ENCODE measurements around the genes FAM200B and FGFBP2.

DNA sequence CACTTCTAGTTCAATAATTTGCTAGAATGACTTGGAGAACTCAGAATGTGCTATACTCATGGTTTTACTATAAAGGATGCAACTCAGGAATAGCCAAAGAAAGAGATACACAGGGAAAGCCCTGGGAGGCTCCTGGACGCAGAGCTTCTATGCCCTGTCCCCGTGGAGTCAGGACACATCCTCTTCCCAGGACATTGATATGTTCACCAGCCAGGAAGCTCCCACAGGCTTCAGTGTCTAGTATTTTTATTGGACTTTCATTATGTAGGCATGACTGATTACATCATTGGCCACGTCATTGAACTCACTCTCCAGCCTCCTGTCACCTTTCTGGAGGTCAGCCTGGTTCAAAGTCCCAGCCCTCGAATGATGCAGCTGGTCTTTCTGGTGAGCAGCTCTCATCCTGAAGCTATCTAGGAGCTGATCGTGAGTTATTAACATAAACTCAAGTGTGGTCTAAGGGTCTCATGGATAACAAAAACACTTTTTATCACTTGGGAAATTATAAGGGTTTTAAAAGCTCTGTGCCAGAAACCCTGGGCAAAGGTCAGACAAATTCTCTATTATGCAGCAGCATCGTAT is 104.1 kb downstream of the CPEB2 start:
- RRBS = no CpG with 5 or more reads among the region's 6 CpGs
CAGE:
- cytosol, long polyA plus RNA = no peak
- long polyA plus RNA = no peak
- nucleus, long polyA plus RNA = no peak

DNA sequence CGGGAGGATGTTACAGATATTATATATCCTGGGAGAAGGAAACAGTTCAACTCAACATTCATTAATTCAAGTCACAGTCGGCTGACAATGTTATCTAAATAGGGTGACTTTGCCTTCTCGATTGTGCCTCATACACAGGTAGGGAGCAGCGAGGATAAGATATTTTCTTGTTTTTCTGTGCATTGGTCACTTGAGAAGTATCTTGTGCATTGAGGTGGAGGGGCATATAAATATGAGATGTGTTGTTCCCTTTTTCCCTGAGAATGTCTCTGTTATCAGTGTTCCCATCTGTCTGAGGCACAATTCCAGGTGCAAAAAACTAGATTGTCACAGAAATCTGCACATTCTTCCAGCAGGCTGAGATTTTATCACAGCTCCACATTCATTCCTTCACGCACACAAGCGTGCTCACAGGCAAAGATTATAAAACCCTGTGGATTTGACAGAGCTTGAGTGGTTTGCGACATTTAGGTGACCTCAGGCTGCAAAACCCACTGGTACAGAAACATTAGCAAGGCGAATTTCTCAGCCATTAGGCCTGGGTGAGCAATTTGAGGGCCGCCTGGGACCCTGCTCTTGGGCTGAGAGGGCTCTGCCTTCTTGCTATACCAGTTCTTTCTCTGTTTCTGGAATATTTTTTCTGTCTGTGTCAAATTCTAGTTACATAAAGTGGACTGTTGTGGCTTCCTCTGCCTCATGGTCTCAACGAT is 86.9 kb upstream of the C1QTNF7 start:
- RRBS = no CpG with 5 or more reads among the region's 10 CpGs
CAGE:
- cytosol, long polyA plus RNA = no peak
- long polyA plus RNA = no peak
- nucleus, long polyA plus RNA = no peak

DNA sequence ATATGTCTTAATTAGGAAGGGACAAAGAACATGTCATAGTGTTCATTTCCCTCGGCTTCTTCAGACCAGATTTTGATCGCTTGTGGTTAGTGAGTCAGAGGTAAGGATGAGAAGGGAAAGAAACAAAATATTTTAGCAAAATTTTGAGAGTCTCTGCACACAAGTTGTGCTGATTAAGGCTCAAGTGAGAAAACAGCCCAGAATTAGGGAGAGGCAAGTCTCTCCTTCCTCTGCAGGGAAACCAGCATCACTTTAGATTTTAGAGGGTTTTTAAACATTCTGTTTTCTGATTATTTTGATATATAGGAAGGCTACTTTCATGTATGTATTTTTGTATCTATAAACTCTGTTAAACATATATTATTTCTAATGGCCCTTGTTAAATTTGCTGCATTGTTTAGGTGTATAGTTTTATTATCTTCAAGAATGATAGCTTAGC is 58.8 kb upstream of the C1QTNF7 start:
- RRBS = no CpG with 5 or more reads among the region's 2 CpGs
CAGE:
- cytosol, long polyA plus RNA = no peak
- long polyA plus RNA = no peak
- nucleus, long polyA plus RNA = no peak

- RRBS = no CpG with 5 or more reads among the region's 5 CpGs
CAGE:
- cytosol, long polyA plus RNA = no peak
- long polyA plus RNA = no peak
- nucleus, long polyA plus RNA = no peak
Measured at GRCh38 chr4:15419893-15420608, 7.8 kb upstream of the C1QTNF7 start.

GRCh38 chr4:15602378-15602752 is 52.8 kb downstream of the FBXL5 start:
- RRBS = no CpG with 5 or more reads among the region's 4 CpGs
CAGE:
- cytosol, long polyA plus RNA = no peak
- long polyA plus RNA = no peak
- nucleus, long polyA plus RNA = no peak

GRCh38 chr4:15659663-15660428 is 4.7 kb upstream of the FBXL5 start:
- RRBS = no CpG with 5 or more reads among the region's 5 CpGs
CAGE:
- cytosol, long polyA plus RNA = no peak
- long polyA plus RNA = no peak
- nucleus, long polyA plus RNA = no peak

DNA sequence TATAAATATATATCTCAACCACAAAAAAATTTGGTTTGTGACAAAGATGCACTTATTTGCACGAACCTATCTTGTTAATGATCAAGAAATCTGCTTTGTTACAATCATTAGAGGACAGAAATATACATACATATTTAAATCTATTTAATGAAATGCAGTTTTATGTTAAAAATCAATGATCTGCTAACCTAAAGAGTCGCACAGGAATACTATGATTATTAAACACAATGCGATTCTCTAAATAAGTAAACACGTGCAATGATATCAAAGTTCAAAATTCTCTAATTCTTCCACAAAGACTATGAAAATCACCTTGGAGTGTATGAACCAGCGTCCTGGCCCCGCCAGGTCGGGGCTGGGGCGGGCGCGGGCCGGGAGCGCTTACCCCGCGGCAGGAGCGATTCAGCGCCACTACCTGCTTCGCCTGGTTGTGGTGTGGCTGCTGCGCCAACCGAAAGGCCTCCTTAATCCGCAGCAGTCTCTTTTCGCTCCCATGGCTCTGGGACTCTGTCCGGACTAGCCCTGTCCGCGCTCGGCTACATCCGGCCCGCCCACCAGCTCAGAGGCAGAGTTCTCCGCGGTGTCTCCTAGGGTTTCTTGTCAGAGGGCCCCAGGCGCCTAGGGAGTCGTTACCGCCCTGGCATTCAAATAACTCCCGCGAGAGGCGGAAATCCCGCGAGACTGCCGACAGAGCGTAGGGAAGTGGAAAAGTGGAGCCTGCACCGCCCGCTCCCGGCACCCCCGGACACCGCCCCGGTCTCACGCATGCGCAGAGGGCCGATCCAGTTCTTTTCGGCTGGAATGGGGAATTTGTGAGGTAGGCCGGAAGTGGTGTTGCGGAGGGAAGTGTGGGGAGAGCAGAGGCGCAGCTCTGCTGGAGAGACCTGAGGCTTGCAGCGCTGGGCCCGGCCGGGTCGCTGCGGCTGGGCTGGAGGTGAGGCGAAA is at the start of gene FAM200B:
Gene FAM200B (plus strand): TSS at position 860 of the 945 bp plus-strand sequence.
- RRBS = 2% methylated on average over 13 of the region's 58 CpGs
CAGE:
- cytosol, long polyA plus RNA = no peak
- long polyA plus RNA = no peak
- nucleus, long polyA plus RNA = start-site peak on the minus strand centred at position 548 of the sequence, 83 bp wide, 45 and 21 reads in 2 replicates

DNA sequence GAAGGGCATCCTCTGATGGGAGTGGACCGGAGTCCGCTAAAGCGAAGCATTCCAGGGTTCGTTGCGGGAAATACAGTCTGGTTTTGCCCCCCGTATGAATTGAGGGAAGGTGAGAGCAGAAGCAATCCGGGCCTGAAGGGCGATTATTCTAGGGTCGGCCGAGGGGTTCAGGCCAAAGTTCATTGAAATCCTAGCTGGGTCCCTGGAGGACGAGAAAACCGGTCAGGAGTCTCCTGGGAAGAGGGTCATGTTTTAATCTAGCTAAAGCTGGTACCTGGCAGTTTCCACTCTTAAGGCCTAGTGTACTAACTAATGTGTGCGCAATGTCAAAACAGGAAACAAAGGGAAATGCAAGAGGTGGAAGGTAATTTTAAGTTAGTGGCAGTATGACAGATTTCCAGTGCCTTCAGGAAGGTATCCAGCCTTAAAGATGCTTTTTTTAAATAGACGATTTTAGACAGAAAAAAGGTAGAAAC is 324 bp downstream of the FAM200B start:
- RRBS = 2% methylated on average over 10 of the region's 14 CpGs
CAGE:
- cytosol, long polyA plus RNA = no peak
- long polyA plus RNA = no peak
- nucleus, long polyA plus RNA = no peak

DNA sequence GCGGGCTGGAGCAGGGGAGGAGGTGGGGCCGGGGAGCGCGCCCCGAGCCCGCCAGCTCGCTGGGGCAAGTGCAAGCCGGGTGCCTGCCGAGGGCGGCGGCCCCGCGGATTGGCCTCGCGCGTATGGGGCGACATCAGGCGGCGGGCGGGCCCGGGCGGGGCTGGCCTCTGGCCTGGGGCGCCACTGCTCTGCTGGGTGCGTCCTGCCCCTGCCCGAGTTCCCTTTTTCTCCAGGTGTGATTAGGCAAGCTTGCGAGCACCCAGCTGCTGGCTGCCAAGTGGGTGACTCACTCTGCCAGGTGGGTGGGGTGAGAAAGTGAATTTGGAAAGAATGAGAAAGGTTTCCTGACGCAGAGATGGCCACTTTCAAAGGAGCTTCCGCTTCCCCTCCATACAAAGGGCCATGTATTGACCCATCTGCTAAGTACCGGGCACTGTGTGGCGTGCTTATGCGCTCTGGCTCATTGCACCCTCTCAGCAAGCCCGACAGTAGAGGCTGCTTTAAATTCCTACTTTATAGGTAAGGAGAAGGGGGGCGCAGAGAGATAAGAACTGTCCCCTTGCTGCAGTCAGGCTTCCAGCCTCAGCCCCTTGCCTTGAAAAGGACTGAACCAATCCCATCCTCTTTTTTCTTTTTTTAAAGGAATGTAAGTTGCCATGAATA is 32.4 kb downstream of the FGFBP1 start:
- RRBS = 96% methylated on average over 19 of the region's 33 CpGs
CAGE:
- cytosol, long polyA plus RNA = no peak
- long polyA plus RNA = no peak
- nucleus, long polyA plus RNA = no peak

DNA sequence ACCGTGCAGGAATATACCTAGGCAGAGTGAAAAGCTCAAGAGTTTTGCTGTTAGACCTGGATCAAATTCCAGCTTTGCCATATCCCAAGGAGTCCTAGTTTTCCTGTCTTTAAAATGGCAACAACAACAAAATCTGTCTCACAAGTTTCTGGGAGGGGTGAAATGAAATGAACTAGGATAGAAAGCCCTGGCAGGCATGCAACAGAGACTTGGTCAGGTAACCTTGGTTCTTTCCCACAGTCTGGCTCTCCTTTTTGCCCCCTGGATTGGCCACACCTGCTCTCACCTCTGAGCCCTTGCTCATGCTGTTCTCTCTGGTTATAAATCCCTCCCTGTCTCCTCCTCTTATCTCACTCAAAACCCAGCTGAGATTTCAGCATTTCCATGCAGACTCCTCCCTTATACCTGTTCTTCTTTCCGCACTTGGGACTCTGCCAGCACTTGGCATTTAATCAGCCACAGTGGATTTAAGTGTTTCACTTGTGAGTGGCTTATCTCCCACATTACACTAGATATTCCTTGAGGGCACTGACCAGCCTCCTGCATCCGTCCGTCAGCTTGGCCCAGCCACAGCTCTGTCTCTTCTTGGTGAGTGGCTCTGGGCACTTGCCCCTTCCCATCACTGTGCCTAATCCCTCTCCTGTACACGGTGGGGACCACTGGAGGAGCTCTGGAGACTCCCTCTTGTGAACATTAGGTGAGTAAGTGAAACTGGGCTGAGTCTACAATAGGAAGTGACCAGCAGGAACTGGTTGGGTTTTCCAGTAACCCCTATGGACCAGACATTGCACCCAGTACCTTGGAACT is 20.1 kb downstream of the FGFBP1 start:
- RRBS = no CpG with 5 or more reads among the region's 5 CpGs
CAGE:
- cytosol, long polyA plus RNA = no peak
- long polyA plus RNA = no peak
- nucleus, long polyA plus RNA = no peak

- RRBS = no CpG with 5 or more reads among the region's 21 CpGs
CAGE:
- cytosol, long polyA plus RNA = no peak
- long polyA plus RNA = no peak
- nucleus, long polyA plus RNA = no peak
Measured at GRCh38 chr4:15962634-15963588, at the start of gene FGFBP2. FGFBP2 (minus strand) TSS chr4:15963175.

- RRBS = no CpG with 5 or more reads among the region's 3 CpGs
CAGE:
- cytosol, long polyA plus RNA = no peak
- long polyA plus RNA = no peak
- nucleus, long polyA plus RNA = no peak
Measured at GRCh38 chr4:16032898-16033259, 50.9 kb downstream of the PROM1 start.

DNA sequence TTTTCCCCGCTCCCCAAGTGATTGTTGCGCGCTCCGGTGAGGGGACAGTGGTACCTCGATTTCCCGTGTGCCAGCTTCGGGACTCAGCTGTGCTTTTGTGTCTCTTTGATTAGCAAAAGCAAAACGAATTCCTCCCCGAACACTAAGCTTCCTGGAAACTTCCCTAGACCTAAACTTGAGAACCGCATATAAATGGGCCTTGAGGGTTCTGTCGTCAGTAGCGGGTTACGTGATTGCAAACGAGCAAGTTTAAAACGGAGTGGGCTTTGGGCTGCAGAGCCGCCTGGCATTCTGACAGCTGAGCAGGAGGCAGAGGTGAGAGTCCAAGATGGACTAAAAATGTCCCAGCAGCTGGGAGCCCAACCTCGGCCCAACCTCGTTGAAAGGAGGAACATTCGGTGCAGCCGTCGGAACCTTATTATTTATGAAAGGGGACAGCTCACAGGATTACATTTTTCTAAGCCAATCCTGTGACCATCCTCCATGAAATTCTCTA is 1.2 kb upstream of the TAPT1 start:
- RRBS = no CpG with 5 or more reads among the region's 21 CpGs
CAGE:
- cytosol, long polyA plus RNA = no peak
- long polyA plus RNA = no peak
- nucleus, long polyA plus RNA = no peak

GRCh38 chr4:16237237-16238202 is 11.2 kb upstream of the TAPT1 start:
- RRBS = no CpG with 5 or more reads among the region's 12 CpGs
CAGE:
- cytosol, long polyA plus RNA = no peak
- long polyA plus RNA = no peak
- nucleus, long polyA plus RNA = no peak

DNA sequence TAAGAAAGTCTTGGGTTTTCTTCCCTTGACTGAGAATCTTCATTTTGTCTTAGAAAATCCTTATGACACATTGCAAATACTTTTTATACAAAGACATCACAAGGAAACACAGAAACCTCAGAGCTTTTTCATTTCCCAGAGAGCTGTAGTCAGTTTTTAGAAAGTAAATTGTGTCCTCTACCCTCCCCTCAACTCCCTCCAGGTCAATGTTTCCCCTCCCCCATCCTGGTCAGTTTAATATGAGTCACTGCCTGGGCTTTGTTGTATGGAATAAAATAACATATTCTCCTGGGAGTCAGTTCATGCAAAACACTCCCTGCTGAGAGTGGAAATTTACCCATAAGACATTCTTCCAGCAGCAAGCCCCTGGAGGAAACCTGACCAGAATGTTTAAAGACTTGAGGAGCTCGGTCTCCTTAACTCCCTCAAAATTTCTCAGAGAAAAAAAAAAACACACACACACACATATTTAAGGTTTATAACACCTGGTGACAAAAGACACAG is 270.1 kb upstream of the LDB2 start:
- RRBS = no CpG with 5 or more reads among the region's 1 CpG
CAGE:
- cytosol, long polyA plus RNA = no peak
- long polyA plus RNA = no peak
- nucleus, long polyA plus RNA = no peak

DNA sequence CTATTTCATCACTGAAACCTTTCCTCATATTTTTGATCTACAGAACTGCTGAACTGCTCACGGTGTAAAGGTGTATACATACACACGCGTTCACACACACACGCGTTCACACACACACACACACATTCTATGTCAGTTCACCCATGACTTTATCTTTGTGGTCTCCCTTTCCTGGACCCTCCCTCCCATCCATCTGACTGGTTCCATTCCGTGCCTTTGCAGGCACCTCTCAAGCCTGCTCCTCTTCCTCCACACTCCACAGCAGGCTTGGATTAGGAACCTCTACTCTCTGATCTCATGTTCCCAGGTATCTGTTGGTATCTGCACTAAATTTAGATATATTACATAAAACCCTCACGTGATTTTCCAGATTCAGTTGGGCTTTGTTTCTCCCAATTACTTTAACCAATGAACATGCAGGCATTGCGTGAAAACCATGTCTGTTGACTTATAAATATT is 305.2 kb downstream of the QDPR start:
- RRBS = no CpG with 5 or more reads among the region's 8 CpGs
CAGE:
- cytosol, long polyA plus RNA = no peak
- long polyA plus RNA = no peak
- nucleus, long polyA plus RNA = no peak

DNA sequence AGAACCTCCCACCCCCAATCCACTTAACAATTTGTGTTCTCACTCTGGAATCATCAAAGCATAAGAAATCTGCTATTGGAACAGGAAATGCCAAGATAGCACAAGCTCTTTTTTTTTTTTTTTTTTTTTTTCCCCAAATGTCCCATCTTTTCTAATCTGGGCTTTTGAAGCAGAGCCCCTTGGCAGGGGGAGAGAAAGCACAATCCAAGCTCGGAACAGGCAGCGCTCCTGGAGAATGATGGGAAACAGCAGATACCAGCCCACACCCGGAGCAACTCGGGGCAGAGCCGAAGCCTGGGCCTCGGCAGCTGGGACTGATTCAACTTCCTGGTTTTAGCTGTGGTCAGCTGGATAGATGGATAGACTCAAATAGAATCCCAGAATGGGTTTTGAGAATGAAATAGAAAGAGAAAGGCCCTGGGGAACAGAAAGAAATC is 235.1 kb downstream of the QDPR start:
- RRBS = no CpG with 5 or more reads among the region's 6 CpGs
CAGE:
- cytosol, long polyA plus RNA = no peak
- long polyA plus RNA = no peak
- nucleus, long polyA plus RNA = no peak

DNA sequence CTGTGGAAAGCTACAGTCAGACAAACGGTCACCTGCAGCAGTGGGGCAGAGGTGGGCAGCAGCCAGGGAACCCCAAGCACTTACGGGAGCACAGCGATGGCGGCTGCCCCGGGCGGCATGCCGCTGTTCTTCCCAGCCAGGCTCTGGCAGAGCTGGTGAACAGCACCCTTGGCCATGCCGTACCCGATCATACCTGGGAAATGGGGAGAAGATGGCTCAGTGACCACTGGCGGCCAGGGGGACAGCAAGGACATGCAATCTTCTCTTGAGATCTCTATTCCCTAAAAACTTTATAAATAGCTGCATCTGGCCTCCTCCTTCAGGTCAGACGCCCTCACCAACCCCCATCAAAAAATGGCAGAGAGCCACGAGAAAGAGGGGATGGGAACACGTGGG is 19.7 kb downstream of the QDPR start:
- RRBS = no CpG with 5 or more reads among the region's 13 CpGs
CAGE:
- cytosol, long polyA plus RNA = no peak
- long polyA plus RNA = no peak
- nucleus, long polyA plus RNA = no peak

GRCh38 chr4:17629963-17630664 is 15.7 kb downstream of the MED28 start:
- RRBS = no CpG with 5 or more reads among the region's 5 CpGs
CAGE:
- cytosol, long polyA plus RNA = no peak
- long polyA plus RNA = no peak
- nucleus, long polyA plus RNA = no peak

DNA sequence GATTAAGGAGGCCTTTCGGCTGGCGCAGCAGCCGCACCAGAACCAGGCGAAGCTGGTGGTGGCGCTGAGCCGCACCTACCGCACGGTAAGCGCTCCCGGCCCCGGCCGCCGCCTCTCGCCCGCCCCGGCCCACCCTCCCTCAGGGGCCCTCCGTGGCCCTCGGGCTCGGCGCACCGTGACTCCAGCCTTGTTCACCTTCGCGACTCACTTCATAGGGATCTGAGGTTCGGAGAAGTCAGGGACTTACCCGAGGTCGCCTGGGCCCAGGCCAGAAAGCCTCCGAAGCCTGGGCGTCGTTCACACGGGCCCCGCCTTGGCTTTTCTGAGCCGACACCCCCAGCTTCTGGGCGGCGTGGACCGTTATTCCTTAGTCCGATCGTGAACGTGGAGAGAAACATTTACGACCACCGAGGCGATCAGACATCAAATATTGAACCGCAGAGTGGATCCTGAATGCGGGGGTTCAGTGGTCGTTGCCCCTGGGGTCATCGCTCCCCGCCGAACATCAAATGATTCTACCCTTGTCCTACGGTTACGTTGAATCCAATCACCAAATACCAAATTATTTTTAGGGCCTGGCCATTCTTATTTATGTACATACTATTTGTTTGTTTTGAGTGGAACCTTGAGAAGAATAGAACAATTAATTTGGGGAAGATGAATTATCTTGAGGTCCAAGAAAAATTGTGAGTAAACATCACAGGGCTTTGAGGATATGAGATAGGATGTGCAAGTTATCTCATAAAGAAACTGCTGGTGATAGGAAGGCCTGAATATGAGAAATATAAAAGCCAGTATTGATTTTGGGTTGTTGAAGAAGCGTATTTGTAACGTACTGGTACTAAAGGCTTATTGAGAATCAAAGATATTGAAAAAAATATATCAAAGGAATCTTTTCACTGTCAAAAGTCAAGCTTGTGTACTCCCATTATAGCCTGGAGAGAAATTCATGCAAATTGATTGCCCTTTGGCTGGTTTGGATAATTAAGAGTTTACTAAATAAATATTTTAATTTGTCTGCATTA is 637 bp downstream of the NCAPG start:
- RRBS = no CpG with 5 or more reads among the region's 51 CpGs
CAGE:
- cytosol, long polyA plus RNA = no peak
- long polyA plus RNA = no peak
- nucleus, long polyA plus RNA = no peak

All from SK-N-SH (cell line).